ENCODE data around the gene LRP5.

DNA sequence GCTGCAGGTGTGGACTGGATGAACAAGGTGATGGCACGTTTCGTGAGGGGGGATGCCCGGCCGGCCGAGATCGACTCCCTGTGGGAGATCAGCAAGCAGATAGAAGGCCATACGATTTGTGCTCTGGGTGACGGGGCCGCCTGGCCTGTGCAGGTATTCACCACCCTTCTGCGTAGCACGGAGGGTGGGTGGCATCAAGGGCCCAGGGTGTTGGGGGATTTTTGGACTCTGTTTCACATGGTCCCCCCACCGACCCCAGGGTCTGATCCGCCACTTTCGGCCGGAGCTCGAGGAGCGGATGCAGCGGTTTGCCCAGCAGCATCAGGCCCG is 5.3 kb downstream of the NDUFV1 start:
- RRBS = 82% methylated on average over 5 of the region's 19 CpGs

- RRBS = 43% methylated on average over 2 of the region's 33 CpGs
Observed at GRCh38 chr11:67613567-67614960, 7.3 kb downstream of the NDUFV1 start.

DNA sequence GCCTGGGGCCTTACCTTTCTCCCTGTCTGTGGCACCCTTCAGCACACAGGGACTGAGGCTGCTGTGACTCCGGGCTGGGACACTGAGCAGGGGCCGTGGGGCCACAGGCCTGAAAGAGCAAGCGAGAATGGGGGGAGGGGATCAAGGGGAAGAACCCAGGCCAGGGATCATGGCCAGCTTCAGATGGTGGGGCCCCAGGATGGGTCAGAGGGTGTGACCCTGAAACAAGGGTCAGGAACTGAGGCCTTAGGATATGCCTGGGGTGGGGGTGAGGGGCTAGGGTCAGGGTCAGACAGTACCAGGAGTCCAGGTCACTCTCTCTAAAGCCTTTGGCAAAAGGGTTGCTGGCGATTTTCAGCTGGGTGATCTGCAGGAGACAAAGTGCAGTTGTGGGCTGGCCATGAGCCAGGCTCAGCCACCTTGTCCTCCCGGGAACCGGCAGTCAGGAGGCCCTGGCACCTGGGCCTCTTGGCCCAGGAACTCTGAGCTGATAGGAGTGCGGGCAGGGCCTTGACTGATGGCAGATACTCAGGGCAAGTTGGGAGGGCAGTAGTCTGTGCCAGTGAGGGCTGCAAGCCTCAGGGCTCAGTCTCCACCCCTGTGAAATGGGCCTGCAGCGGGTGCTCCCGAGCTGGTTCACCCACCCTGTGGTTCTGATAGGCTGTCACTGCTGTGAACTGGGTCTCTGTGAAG is 2.7 kb upstream of the NUDT8 start:
- RRBS = no CpG with 5 or more reads among the region's 9 CpGs

DNA sequence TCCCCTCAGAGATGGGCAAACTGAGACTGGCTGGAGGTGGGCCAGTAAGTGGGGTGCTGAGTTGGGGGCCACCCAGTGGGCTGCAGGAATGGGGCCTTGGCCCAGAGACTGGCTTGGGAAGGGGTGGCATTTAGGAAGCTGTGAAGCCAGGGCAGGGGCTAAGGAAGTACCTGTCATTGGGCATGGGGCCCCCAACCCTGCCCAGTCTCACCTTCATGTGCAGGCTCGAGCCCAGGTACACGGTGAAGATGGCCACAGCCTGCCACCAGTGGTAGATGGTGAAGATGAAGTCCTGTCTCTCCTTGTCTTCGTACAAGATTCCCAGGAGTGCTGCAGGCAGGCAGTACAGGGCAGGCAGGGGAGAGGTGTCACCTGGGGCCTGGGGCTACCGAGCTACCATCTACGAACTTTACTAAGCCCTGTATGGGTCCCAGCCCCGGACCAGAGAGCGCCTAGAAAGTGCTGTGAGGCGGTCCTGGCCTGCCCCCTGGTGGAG is 10.4 kb downstream of the UNC93B1 start:
- RRBS = no CpG with 5 or more reads among the region's 8 CpGs

DNA sequence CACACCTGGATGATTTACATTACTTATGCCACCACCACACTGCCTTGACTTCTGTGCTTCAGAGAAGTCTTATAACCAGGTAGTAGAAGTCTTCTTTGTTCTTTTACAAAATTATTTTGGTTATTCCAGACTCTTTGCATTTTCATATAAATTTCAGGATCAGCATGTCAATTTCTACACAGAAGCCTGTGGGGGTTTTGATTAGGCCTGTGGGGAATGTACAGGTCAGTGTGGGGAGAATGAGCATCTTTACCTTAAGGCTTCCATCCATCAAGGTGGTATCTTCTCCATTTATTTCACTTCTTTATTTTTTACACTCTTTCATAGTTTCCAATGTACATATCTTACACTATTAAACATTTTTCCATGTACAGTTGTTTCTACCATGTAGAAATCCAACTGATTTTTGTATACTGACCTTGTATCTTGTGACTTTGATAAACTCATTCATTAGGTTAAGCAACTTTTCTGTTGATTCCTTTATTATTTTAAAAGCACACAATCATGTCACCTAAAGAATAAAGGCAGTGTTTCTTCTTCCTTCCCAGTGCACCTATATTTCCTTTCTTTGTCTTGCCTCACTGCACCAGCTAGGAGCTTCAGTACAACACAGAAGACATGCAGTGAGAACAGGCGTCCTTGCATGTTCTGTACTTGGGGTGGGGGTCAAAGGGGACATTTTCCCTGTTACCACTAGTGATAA is 19.5 kb downstream of the TCIRG1 start:
- RRBS = no CpG with 5 or more reads among the region's 1 CpG

DNA sequence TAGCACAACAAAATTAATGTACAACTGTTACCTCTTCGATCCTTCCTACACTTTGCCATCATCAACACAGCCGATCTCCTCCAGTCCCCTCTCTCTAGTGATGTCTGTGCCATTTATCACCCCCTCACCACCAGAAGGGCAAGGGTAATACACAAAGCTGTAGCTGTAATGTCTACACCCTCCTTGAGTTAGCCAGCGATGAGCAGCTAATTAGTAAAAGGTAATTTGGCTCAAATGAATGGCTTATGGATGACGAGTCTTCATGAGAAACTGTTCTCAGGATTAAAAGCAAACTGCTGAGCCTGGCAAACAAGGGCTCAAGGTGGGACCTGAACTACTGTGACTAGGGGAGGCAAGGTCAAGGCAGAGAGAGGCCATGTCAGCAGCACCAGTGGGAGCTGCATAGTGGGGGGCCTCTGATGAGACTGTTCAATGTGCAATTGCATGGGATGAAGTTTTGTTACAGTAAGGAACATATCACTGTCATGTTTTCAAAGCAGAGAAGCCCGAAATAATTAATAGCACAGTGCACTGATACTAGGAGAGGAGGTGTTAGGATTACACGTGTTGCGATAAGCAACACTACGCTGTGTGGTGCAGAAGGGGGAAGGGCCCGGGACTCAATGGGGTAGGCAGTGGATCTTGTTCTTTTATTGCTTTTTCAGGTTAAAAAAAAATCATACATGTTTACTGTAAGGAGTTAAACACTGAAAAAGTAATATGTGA is 29.0 kb downstream of the TCIRG1 start:
- RRBS = no CpG with 5 or more reads among the region's 9 CpGs

- RRBS = no CpG with 5 or more reads among the region's 12 CpGs
Observed at GRCh38 chr11:68107490-68108113, 13.6 kb downstream of the CHKA start.

DNA sequence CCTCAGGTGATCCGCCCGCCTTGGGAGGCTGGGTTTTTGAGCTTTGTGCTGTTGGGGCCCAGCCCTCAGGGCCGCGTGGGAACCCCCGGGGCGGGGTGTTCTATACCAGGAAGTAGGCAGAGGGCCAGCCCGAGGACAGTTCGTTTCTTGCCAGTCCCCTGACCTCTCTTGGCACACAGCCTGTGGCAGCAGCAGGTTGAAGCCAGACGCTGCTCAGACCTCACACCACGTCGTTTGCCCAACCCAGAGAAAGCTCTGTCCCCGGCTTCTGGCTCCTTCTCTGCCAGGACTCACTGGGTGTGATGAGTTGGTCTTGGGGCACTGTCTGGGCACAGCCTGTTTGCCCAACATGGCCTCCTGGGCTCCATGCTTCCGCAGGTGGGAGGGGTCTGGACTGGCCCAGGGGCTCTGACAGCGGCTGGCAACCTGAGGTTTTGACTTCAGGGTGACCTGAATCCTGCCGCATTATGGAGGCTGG is 25.0 kb upstream of the CHKA start:
- RRBS = no CpG with 5 or more reads among the region's 15 CpGs

DNA sequence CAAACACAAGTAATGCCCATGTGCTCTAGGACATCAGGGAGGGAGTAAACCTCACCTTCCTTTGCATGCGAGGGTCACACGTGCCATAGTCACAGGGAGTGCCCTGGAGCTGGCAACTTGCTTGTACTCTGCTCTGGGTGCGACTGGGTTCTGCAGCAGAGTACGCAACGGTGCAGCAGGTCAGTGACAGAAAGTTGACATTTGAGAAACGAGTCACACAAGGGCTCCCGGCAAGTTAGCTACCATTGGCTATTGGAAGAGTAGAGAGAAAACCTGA is 32.6 kb upstream of the CHKA start:
- RRBS = no CpG with 5 or more reads among the region's 7 CpGs

DNA sequence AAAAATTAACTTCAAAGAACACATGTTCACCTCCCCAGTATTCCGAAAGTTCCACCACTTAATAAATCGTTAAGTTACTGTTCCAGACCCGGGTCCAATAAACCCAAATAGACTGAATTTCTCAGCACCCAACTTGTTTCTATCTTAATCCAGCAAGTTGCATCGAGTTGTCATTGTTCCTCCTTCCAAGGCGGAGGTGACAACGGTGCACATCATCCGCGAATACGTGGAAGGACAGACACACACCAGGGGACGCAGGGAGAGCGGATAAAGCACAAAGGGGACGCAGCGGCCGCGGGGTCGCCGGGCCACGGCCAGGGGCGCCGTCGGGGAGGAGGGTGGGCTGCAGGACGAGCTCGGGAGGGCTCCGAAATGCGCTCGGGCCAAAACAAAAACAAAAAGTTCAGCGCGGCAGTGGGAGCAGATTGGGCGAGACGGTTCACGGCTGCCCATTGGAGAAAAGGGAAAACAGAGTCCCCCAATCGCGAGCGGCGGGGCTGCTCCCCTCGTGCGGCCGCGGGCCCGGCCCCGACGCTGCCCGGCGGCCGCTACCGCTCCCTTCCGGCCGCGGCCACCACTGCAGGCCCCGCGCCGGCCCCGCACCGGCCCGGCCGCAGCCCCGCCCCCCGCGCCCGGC is 624 bp downstream of the KMT5B start:
- RRBS = no CpG with 5 or more reads among the region's 60 CpGs

DNA sequence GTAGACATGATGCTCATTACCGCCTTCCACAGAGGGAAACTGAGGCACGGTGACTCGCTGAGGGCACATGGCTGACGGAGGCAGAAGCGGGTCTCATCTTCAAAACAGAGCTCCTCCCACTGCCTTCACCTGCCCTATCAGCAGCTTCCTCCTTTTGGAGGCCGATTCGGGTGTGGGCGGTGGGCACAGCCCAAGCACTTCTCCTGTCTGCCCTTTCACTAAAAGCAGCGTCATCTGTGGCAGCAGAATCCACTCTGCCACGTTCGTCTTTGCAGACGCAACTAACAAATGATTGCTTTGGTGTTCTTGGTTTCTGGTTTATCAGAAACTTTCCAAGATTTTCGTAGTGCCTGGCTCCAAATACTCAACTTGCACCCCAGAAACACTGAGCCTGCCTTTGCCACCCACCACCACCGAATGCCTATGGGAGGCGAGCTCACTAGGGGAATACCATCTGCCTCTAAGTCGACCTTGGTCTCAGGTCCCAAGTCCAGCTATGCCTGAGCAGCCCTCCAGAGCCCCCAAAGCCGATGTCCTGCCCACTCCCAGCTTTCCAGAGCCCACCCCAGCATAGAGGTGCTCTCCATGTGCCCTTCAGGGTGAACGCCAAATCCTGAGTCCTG is 2.2 kb upstream of the KMT5B start:
- RRBS = no CpG with 5 or more reads among the region's 18 CpGs

GRCh38 chr11:68251669-68252198 is 20.0 kb downstream of the C11orf24 start:
- RRBS = no CpG with 5 or more reads among the region's 4 CpGs

DNA sequence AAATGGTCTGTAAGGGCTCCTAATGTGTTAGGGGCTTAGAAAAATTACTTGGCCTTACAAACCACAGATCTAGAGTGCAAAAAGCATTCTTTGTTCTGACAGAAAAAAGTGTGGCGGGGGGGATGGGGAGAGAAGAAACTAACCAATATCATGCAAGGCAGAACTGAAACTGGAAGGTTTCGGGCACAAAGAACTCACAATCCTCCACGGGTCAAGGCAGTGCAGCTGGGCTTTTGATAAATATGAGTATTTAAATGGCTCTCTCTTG is 5.3 kb downstream of the C11orf24 start:
- RRBS = no CpG with 5 or more reads among the region's 3 CpGs

- RRBS = 1% methylated on average over 48 of the region's 122 CpGs
Observed at GRCh38 chr11:68312053-68312979, at the start of gene LRP5. LRP5 (plus strand) TSS chr11:68312591.

- RRBS = no CpG with 5 or more reads among the region's 33 CpGs
Observed at GRCh38 chr11:68365195-68365921, 53.0 kb downstream of the LRP5 start.

DNA sequence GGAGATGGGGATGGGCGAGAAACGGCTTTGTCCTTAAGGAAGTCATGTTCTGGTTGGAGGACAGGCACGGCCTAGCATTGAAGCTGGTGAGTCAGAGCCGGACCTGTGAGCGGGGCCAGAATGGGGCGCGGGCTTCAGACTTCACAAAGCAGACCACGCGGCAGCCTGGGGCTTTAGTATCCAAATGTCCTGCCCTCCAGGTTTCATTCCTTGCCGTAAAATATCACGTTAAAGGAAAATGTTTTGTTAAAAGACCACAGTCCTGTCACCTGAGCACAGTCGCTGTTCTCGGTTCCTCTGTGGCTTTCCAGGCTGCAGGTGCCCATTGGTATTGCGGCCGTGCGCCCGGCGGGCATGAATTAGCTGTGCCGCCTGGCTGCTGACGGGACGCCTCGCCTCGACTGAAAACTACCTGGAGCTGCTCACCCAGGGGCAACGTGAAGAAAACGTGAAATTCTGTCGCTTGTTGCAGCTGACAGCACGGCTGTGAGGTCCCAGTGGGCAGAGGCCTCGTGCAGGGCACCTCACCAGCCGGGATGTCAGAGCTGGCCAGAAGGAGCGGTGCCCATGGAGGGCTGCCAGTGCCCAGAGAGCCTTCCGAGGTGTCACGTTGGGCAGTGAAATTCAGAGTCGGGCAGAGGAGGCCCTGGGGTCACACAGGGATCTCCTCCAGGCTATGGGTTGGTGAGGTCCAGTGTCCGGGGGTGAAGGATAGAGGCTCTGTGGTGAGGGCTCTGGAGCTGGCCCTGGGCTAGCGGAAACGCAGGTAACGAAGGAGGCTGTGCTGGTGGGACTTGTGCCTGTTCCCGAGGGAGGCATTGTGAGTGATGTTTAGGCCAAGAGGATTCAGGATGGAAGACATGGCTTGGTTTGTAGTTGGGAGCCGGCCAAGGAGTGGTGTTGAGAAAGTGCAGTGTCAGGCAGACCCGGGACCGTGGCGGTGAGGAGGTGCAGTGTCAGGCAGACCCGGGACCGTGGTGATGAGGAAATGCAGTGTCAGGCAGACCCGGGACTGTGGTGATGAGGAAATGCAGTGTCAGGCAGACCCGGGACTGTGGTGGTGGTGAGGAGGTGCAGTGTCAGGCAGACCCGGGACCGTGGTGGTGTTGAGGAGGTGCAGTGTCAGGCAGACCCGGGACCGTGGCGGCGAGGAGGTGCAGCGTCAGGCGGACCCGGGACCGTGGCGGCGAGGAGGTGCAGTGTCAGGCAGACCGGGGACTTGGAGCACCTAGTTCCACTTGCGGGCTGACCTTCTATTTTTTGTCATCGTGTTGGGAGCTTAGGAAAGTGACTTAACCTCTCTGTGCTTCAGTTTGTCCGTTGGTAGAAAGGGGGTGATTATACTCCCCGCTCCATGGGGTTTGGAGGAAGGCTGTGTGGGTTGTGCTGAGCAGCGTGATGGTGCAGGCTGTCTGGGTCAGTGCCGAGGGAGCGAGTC is 59.4 kb downstream of the LRP5 start:
- RRBS = 98% methylated on average over 4 of the region's 66 CpGs

GRCh38 chr11:68400875-68401296 is 59.7 kb upstream of the PPP6R3 start:
- RRBS = no CpG with 5 or more reads among the region's 7 CpGs

DNA sequence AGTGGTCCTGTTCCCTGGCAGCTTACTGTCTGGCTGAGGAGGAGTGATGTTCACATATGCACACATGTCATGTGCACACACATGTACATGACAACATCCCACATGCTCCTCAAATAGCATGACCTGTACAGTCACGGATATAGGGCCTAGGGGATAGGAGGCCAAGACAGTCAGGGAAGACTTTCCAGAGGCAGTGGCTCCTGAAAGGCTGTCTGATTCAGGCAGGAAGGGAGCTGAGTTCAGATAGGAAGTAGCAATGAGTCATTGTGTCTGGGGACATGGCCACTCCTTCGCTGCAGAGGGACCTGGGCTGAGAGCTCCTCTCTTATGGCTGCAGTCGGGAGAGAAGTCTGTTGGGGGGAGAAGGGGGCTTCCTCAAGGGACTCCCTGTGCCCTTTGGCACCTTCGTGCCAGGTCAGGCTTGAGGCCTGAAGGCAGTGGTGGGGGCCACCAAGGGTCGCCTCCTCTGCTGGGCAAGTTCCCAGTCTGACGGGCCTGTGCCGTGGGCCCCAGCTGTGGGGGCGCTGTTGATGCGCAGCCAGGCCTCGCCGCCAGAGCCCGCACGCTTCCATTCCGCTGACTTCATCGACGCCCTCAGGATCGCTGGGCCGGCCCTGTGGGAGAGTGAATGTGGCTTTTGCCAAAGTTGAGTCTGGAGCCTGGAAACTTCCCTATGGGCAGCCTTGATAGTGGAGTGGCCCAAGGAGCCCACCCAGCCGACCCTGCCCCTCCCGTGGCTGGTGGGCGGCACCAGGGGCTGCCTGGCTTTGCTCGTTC is 23.0 kb upstream of the PPP6R3 start:
- RRBS = no CpG with 5 or more reads among the region's 22 CpGs

DNA sequence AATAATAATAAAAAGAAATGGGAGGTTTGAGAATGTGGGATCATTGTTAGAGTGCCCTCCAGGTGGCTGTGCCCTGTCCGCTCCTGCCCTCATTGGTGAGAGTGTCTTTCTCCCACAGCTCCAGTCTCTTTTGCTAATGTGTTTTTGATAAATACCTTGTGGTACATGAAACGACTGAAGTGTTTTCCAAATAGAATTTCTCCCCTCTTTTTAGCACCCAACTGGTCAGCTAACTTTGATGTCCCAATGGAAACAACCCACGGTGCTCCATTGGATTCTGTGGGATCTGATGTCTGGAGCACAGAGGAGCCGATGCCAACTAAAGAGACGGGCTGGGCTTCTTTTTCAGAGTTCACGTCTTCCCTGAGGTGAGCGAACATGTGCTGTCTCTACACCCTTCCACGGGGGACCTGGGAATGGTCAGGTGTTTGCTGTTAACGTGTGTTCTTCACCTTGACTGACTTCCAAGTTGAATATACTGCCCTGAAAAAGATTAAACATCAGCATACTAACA is 84.2 kb upstream of the GAL start:
- RRBS = no CpG with 5 or more reads among the region's 9 CpGs

- RRBS = no CpG with 5 or more reads among the region's 5 CpGs
Observed at GRCh38 chr11:68780840-68781400, 29.6 kb upstream of the TESMIN start.